Natural killer cell (primary cell): ENCODE results near the genes MEF2C, MBLAC2 and LYSMD3.

- PRO-cap = no peak
Measured at GRCh38 chr5:88833711-88834218, 49.2 kb downstream of the MEF2C start.

DNA sequence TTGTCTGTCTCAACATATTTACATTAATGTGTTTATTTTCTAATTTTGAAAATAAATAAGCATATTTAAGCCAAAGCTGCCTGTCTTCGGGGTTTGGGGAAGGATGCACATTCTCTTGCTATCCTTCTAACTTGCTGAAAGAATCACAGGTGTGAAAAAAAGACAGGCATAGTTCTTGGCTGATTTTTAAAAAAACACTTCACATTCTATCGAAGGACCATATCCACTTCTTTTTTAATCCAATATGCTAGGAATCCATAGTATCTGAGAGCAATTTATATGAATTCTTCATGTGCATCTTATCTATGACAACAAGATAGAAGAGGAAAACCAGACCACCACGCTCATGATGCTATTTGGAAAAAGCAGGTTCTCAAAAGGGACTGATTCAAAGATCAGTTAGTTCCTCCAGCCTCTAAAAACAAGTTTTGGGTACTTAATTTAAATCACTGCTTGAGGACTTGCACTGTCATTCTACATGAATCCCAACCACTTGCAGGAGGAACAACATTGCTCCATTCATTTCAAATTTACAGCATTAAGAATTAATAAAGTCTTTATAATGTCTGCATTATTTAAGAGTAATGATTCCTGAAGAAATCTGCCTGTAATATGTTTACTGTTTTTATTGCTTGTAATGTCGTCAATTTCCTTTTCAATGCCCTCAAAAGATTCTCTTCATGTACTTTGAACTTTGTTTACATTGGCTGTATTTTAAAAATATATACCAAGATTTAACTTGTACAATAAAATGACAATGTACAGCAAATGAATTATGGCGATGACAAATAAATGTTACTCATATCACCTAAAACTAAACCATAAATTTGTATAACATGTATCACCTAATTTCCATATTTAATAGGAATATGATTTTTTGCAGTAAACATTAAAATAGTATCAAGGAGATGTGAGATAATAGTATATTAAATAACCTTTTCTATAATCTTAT is 6.1 kb downstream of the MEF2C start:
- PRO-cap = no peak

GRCh38 chr5:88882876-88883942 is at the start of gene MEF2C:
TSS of gene MEF2C (minus strand) at chr5:88883184.
- PRO-cap = bidirectional peak, plus-strand start at chr5:88883337, minus-strand start at chr5:88883178; unidirectional peak, minus-strand start at chr5:88883707

DNA sequence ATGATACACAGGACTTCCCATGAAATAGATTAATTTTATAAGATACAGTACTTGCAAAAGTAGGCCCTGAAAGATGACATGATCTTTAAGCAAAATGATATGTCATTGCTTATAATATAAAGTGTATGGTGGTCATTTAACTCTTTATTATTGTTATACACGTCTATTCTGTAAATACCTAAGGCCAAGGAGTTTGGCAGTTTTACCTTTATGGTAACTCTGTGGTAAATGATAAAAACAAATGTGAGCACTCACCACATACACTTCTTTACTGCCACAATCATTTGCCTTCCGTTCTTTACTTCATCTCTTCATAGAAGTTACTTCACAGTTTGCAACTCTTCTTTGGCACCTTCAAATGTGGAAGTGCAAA is 4.2 kb upstream of the MEF2C start:
- PRO-cap = no peak

DNA sequence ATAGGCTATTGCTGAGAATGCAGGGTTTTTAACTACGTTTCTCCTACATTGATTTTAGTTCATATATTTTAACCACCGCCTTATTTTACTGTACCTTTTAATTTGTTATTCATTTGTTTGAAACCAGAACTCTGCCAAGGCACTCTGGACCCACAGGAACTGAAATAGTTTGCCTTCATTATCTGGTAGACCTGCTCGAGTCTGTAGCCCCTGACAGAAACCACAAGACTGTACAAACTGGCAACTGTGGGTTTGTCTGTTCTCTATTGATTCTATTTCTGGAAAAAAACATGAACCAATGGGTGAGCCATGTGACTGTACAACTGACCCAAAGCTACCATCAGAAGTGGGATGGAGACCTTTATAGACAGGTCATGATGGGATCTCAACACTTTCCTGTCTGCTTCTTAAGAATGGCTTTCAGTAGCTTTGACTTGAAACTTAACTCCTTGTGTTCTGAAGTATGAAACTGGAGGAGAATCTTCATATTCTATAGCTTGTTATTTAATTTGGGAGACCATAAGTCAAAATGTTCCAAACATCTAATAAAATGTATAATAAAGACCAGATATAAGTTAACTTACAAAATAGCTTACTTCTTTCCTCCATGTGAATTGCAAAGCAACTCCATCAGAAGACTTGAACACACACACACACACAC is 388.5 kb upstream of the MEF2C start:
- PRO-cap = no peak

- PRO-cap = no peak
Measured at GRCh38 chr5:90072896-90073386, 336.6 kb downstream of the CETN3 start.

- PRO-cap = no peak
Measured at GRCh38 chr5:90208028-90209231, 201.1 kb downstream of the CETN3 start.

GRCh38 chr5:90473716-90474798 is at the start of gene MBLAC2:
TSS of gene MBLAC2 (minus strand) at chr5:90474771.
- PRO-cap = bidirectional peak, plus-strand start at chr5:90474509, minus-strand start at chr5:90474199; bidirectional peak, plus-strand start at chr5:90474889, minus-strand start at chr5:90474662

GRCh38 chr5:90528939-90529652 is at the start of gene LYSMD3:
TSS of gene LYSMD3 (minus strand) at chr5:90529584.
- PRO-cap = unidirectional peak, minus-strand start at chr5:90529354; bidirectional peak, plus-strand start at chr5:90529836, minus-strand start at chr5:90529584

GRCh38 chr5:90637684-90637962 is 79.0 kb downstream of the ADGRV1 start:
- PRO-cap = no peak

DNA sequence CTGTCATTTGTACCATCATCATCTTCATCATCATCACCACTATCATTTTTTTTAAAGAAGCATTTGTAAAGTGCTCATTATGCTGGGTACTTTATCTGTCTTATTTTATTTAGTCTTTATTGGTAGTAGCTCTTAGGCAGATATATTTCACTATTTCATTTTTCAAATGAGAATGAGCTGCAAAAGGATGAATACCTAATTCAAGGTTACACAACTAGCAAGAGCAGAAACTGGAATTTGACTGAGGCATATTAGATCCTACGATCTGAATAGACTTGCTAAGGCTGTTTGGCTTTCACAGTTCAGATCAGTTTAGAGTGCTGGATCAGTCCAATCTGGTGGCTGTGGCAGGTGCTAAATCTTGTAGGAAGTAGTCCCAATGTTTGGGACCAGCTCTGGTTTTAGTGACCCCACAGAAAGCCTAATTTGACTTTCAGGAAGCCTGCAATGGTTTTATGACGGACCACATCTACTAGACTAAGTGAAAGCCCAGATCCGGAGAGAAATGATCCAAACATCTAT is 359.3 kb downstream of the ADGRV1 start:
- PRO-cap = no peak

GRCh38 chr5:91120622-91120888 is 262.6 kb downstream of the ARRDC3 start:
- PRO-cap = no peak

- PRO-cap = no peak
Measured at GRCh38 chr5:91383865-91384135, 683 bp upstream of the ARRDC3 start.

GRCh38 chr5:91384136-91384390 is 946 bp upstream of the ARRDC3 start:
- PRO-cap = no peak

GRCh38 chr5:93359548-93359899 is 223.5 kb upstream of the NR2F1 start:
- PRO-cap = no peak

GRCh38 chr5:93457579-93458220 is 125.3 kb upstream of the NR2F1 start:
- PRO-cap = no peak

- PRO-cap = no peak
Measured at GRCh38 chr5:93587917-93588594, 5.0 kb downstream of the NR2F1 start.

DNA sequence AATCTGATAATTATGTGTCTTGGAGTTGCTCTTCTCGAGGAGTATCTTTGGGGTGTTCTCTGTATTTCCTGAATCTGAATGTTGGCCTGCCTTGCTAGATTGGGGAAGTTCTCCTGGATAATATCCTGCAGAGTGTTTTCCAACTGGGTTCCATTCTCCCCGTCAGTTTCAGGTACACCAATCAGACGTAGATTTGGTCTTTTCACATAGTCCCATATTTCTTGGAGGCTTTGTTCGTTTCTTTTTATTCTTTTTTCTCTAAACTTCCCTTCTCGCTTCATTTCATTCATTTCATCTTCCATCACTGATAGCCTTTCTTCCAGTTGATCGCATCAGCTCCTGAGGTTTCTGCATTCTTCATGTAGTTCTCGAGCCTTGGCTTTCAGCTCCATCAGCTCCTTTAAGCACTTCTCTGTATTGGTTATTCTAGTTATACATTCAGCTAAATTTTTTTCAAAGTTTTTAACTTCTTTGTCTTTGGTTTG is 114.9 kb upstream of the POU5F2 start:
- PRO-cap = no peak

- PRO-cap = no peak
Measured at GRCh38 chr5:95478045-95478678, 76.6 kb downstream of the SKIC3 start.

GRCh38 chr5:95710761-95711486 is 20.2 kb upstream of the RHOBTB3 start:
- PRO-cap = no peak